ENCODE data around the gene TMEM131L.

GRCh38 chr4:151221916-151222615, 54.9 kb upstream of the PRSS48 start:
- PRO-cap = no peak
CAGE:
- cytosol, long polyA minus RNA = no peak
- cytosol, long polyA plus RNA = no peak
- long polyA plus RNA = no peak
- nucleus, long polyA minus RNA = no peak
- nucleus, long polyA plus RNA = no peak

- PRO-cap = no peak
CAGE:
- cytosol, long polyA minus RNA = no peak
- cytosol, long polyA plus RNA = no peak
- long polyA plus RNA = no peak
- nucleus, long polyA minus RNA = no peak
- nucleus, long polyA plus RNA = no peak
Measured at GRCh38 chr4:151284236-151285454, 7.7 kb downstream of the PRSS48 start.

DNA sequence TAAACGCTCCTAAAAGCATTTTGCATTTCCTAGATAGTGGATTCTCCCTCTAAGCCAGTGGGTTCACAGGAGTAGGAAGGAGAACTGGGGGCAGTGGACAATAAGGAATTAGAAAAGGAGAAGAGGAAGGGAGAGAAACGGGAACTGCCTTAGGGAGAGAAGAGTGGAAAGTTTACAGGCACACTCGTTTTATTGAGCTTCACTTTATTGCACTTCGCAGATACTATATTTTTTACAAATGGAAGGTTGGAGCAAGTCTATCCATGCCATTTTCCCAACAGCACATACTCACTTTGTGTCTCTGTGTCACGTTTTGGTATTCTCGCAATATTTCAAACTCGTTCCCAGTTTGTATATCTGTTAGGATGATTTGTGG, 22.6 kb upstream of the SH3D19 start:
- PRO-cap = no peak
CAGE:
- cytosol, long polyA minus RNA = no peak
- cytosol, long polyA plus RNA = no peak
- long polyA plus RNA = no peak
- nucleus, long polyA minus RNA = no peak
- nucleus, long polyA plus RNA = no peak

DNA sequence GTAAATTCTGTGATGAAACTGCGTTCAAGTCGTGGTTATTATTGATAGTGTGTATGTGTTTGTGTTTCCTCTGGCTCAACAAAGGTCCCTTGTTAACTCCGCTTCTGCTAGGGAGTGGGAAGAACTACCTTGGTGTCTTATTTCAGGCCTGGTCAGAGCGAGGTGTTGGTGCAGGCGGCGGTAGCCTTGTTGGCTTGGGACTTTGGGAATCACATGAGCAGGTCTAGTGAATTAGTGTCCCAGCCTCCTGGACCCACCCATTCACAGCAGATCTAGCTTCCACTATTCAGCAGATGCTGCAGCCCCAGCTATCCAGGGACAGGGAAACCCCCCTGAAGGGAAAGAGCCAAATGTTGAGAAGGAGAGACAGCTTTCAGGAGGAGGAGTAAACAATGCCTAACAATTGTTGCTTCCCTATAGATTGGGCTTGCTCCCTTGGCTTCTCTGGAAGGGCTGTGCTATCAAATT, 1.0 kb downstream of the FHIP1A start:
- PRO-cap = no peak
CAGE:
- cytosol, long polyA minus RNA = no peak
- cytosol, long polyA plus RNA = no peak
- long polyA plus RNA = no peak
- nucleus, long polyA minus RNA = no peak
- nucleus, long polyA plus RNA = no peak

DNA sequence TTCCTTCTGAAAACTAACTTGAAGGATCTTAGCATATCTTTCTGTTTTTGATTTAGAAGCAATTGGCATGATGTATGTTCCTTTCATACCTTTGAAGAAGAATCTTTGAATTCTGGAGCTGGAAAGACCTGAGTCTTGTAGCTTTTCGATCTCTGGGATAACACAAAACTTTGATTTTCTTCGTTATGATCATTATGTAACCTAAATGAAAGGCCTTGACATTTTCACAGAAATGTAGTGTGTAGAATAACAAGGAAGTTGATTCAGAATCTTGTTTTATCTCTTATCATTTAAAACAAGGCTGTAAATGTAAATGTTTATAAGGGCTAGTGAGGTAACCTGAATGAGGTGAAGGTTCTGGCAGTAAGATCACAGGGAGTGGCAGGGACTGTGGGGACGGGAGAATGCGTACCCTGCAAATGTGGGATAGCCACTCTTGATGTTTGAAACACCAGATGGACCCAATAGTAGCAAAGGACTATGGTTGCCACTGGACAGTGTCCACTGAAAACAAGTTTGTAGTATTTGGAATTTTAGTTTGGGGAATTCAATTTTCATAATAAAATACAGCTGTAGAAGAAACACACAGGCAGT, 155.2 kb downstream of the FHIP1A start:
- PRO-cap = no peak
CAGE:
- cytosol, long polyA minus RNA = no peak
- cytosol, long polyA plus RNA = no peak
- long polyA plus RNA = no peak
- nucleus, long polyA minus RNA = no peak
- nucleus, long polyA plus RNA = no peak

GRCh38 chr4:151666883-151667632, 93.7 kb downstream of the GATB start:
- PRO-cap = no peak
CAGE:
- cytosol, long polyA minus RNA = no peak
- cytosol, long polyA plus RNA = no peak
- long polyA plus RNA = no peak
- nucleus, long polyA minus RNA = no peak
- nucleus, long polyA plus RNA = no peak

- PRO-cap = no peak
CAGE:
- cytosol, long polyA minus RNA = no peak
- cytosol, long polyA plus RNA = no peak
- long polyA plus RNA = no peak
- nucleus, long polyA minus RNA = no peak
- nucleus, long polyA plus RNA = no peak
Measured at GRCh38 chr4:151691507-151692258, 69.1 kb downstream of the GATB start.

- PRO-cap = no peak
CAGE:
- cytosol, long polyA minus RNA = no peak
- cytosol, long polyA plus RNA = no peak
- long polyA plus RNA = no peak
- nucleus, long polyA minus RNA = no peak
- nucleus, long polyA plus RNA = no peak
Measured at GRCh38 chr4:152010683-152011376, 250.0 kb upstream of the GATB start.

- PRO-cap = no peak
CAGE:
- cytosol, long polyA minus RNA = no peak
- cytosol, long polyA plus RNA = no peak
- long polyA plus RNA = no peak
- nucleus, long polyA minus RNA = no peak
- nucleus, long polyA plus RNA = no peak
Measured at GRCh38 chr4:152039057-152039698, 278.4 kb upstream of the GATB start.

DNA sequence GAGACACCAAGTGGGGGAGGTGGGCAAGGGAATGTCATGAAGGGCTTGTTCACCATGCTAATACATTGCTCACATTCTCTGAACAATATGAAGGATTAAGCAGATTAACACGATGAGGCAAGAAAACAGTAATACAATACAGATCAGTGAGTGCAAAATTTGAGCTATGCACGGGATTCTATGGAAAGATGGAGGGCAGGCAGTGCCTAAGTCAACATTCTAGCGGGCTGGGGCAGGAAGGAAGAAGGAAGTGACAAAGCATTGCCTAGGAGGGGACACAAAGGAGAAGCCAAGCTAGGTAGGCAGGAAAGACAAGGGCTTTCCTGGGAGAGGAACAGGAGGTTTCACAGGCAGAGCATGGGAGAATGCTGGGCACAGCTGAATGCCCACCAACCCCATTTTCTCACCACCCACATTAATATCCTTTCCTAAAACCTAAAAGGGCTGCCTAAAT, 278.1 kb downstream of the FBXW7 start:
- PRO-cap = bidirectional peak, plus-strand start at position 311 of the sequence, minus-strand start at position 87 of the sequence
CAGE:
- cytosol, long polyA minus RNA = no peak
- cytosol, long polyA plus RNA = no peak
- long polyA plus RNA = no peak
- nucleus, long polyA minus RNA = no peak
- nucleus, long polyA plus RNA = no peak

- PRO-cap = no peak
CAGE:
- cytosol, long polyA minus RNA = no peak
- cytosol, long polyA plus RNA = no peak
- long polyA plus RNA = no peak
- nucleus, long polyA minus RNA = no peak
- nucleus, long polyA plus RNA = no peak
Measured at GRCh38 chr4:152348568-152349072, 187.3 kb downstream of the FBXW7 start.

- PRO-cap = no peak
CAGE:
- cytosol, long polyA minus RNA = no peak
- cytosol, long polyA plus RNA = no peak
- long polyA plus RNA = no peak
- nucleus, long polyA minus RNA = no peak
- nucleus, long polyA plus RNA = no peak
Measured at GRCh38 chr4:152507203-152507402, 28.8 kb downstream of the FBXW7 start.

DNA sequence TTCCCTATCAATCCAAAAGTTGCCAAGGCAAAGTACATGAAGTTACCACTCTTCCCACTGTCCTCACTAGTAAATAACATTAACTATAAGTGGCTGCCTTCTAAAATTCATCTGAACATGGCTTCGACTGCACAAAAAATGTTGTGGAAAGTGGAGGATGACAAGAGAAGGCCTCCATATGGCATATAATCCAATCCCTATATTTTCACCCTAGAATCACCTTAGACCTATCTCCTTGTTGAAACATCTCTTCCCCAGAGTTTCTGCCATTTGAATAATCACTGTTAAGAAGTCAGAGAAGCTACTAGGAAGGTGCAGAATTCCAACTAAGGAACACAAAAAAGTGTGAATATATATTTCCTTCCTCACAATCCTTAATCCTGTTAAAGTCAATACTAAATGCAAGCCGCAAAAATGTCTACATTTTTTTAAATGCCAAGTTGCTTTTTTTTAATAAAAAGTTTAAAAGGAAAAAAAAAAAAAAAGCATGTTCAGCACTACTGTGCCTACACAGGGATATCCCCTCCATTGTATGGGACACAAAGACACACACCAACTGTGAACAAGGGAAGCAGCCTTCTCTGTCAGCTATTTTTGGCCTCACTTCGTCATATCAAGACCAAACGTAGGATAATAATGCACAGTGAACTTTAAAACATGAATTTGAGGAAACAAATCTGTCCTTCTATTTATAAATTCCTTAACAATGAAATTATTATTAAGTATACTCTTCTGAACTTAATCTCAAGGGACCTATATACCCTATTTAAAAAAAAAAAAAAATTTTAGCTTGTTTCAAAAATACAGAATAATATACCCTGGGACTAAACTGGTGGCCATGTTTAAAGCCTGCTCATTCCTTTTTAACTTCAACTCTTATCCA, 4.5 kb downstream of the FBXW7 start:
- PRO-cap = no peak
CAGE:
- cytosol, long polyA minus RNA = no peak
- cytosol, long polyA plus RNA = no peak
- long polyA plus RNA = no peak
- nucleus, long polyA minus RNA = no peak
- nucleus, long polyA plus RNA = no peak

- PRO-cap = no peak
CAGE:
- cytosol, long polyA minus RNA = no peak
- cytosol, long polyA plus RNA = no peak
- long polyA plus RNA = no peak
- nucleus, long polyA minus RNA = no peak
- nucleus, long polyA plus RNA = no peak
Measured at GRCh38 chr4:152643300-152643695, 36.5 kb downstream of the TMEM154 start.

GRCh38 chr4:152938572-152939034, 2.5 kb downstream of the FHDC1 start:
- PRO-cap = no peak
CAGE:
- cytosol, long polyA minus RNA = no peak
- cytosol, long polyA plus RNA = no peak
- long polyA plus RNA = no peak
- nucleus, long polyA minus RNA = no peak
- nucleus, long polyA plus RNA = no peak

DNA sequence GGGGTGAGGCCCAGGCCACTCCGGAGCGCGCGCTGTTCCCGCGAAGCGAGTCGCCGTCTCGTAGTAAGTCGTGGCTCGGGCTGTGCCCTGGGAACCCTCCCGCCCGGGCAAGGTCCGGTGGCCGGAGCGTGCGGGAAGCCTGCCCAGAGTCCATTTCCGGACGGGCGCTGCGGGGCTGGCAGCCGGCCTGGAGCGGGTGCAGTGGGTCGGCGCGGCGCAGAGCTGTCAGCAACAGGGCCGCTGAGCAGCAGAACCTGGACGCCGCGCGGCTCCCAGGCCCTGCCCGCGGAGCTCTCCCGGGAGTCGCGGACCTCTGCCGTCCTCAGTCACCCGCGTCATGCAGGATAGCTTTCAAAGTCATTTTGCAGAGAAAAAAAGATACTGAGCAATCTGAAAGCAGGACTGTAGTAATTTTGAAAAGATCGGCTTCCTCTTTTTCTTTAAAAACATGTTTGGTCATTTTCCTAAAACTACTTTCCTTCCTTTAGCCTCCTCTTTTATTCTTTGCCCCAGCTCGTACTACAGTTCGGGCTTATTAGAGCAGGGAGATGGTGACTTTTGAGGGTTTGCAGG, 18.8 kb downstream of the TRIM2 start:
- PRO-cap = bidirectional peak, plus-strand start at position 201 of the sequence, minus-strand start at position 65 of the sequence
CAGE:
- cytosol, long polyA minus RNA = no peak
- cytosol, long polyA plus RNA = no peak
- long polyA plus RNA = no peak
- nucleus, long polyA minus RNA = no peak
- nucleus, long polyA plus RNA = no peak

- PRO-cap = no peak
CAGE:
- cytosol, long polyA minus RNA = no peak
- cytosol, long polyA plus RNA = no peak
- long polyA plus RNA = no peak
- nucleus, long polyA minus RNA = no peak
- nucleus, long polyA plus RNA = no peak
Measured at GRCh38 chr4:153257004-153258065, 53.1 kb downstream of the TRIM2 start.

DNA sequence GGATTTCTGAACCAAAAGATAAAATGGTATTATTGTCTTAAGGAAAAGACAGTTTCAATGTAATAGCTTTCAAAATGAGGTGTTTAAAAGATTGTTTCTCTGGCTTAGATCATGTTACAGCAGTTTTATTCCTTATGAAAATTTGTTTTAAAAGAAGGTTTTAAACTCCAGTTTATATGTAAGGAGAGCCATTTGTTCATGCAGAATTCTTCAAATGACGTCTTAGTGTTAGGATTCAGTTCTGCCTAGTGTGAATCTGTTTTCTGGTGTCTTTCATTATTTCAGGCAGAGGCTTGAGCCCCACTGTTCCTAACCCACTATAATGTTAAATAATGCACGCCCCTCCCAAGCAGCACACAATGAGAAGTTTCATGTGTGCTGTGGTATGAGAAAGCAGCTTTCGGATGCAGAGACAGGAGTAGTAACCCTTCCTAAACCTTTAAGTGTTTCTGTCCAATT, 54.4 kb downstream of the TRIM2 start:
- PRO-cap = no peak
CAGE:
- cytosol, long polyA minus RNA = no peak
- cytosol, long polyA plus RNA = no peak
- long polyA plus RNA = no peak
- nucleus, long polyA minus RNA = no peak
- nucleus, long polyA plus RNA = no peak

DNA sequence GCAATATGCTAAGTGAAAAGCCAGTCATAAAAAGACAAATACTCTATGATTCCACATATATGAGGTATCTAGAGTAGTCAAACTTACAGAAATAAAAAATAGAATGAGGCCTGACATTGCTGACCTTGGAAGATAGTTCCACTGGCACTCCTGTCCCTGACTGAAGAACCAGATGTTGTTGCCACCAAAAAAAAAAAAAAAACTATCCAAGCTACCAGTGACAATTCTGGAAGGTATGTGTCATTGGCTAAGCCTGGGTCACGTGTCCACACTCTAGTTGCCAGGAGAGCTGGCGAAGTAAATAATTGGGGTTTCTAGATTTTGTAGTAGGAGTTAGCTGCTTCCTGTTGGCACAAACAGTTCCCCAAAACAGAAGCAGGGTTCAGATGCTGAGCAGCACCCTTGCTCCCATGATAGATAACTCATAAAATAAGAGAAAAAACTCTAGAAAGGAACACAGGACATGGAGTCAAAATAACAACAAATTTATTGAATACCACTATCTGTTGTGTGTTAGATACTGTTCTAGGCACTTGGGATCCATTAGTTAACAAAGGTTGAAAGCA, 20.5 kb downstream of the MND1 start:
- PRO-cap = no peak
CAGE:
- cytosol, long polyA minus RNA = no peak
- cytosol, long polyA plus RNA = no peak
- long polyA plus RNA = no peak
- nucleus, long polyA minus RNA = no peak
- nucleus, long polyA plus RNA = no peak

DNA sequence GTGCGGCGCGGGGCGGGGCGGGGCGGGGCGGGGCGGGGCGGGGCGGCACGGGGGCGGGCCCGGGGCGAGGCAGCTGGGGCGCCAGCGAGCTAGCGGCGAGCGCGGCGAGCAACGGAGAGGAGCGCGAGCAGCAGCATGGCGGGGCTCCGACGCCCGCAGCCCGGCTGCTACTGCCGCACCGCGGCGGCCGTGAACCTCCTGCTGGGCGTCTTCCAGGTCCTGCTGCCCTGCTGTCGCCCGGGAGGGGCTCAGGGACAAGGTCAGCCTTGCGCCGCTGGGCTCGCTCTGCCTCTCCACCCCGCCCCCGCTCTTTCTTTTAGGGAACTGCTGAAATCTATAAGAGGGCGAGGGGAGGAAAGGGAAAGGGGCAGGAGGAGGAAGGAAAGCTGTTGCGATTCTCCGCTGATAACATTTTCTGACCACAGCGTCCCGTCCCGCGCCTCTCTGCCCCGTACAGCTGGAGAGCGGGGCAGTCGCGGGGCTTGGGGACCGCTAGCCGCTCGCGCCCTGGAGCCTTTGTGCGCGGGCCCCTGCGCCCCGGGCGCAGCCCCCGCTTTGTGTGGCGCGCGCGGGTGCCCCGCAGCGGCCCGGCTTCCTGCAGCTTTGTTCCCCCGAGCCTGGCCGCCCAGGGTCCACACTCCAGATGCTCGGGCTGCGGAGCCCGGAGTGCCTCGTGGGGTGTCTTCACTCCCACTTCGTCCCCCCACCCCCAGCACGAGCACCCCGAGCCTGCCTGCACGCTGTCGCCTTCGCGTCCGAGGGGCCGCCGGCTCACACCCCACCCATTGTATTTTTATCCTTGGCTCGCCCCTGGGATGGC, at the start of gene TMEM131L:
TSS of gene TMEM131L (plus strand) at position 98 of the 820 bp plus-strand sequence.
- PRO-cap = bidirectional peak, plus-strand start at position 98 of the sequence, minus-strand start outside the sequence; bidirectional peak, plus-strand start at position 552 of the sequence, minus-strand start at position 557 of the sequence
CAGE:
- cytosol, long polyA minus RNA = start-site peak on the plus strand centred at position 100 of the sequence, 5 bp wide, 61 reads
- cytosol, long polyA plus RNA = start-site peak on the plus strand centred at position 106 of the sequence, 28 bp wide, 151 and 59 reads in 2 replicates
- long polyA plus RNA = start-site peak on the plus strand centred at position 102 of the sequence, 14 bp wide, 203 and 129 reads in 2 replicates
- nucleus, long polyA minus RNA = start-site peak on the plus strand centred at position 89 of the sequence, 57 bp wide, 2,061 reads
- nucleus, long polyA plus RNA = start-site peak on the plus strand centred at position 102 of the sequence, 39 bp wide, 216 and 232 reads in 2 replicates

All from endothelial cell of umbilical vein (primary cell).